ENCODE results near the genes PPEF2, FAM47E and MRPL1.

DNA sequence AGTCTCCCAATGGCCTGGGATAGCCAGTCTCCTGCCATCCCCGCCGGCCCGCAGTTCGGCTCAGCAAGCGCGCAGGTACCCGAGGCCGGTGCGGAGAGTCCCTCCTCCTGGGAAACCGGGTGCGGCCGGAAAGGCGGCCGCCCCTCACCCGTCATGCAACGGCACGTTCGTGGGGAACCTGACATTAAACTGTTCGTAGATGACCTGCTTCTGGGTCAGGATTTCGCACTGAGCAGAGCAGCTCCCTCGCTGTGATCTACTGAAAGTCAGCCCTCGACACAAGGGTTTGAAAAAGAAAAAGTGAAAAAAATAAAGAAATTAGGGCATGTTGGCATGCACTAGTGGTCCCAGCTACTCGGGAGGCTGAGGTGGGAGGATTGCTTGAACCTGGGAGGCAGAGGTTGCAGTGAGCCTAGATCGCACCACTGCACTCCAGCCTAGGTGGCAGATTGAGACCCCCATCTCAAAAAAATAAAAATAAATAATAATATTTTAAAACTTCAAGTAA is 15.9 kb downstream of the PPEF2 start:
- PRO-cap = no peak

- PRO-cap = no peak
Observed at GRCh38 chr4:75902309-75902867, at the start of gene PPEF2. Gene PPEF2, minus strand, starts transcription at chr4:75902452.

DNA sequence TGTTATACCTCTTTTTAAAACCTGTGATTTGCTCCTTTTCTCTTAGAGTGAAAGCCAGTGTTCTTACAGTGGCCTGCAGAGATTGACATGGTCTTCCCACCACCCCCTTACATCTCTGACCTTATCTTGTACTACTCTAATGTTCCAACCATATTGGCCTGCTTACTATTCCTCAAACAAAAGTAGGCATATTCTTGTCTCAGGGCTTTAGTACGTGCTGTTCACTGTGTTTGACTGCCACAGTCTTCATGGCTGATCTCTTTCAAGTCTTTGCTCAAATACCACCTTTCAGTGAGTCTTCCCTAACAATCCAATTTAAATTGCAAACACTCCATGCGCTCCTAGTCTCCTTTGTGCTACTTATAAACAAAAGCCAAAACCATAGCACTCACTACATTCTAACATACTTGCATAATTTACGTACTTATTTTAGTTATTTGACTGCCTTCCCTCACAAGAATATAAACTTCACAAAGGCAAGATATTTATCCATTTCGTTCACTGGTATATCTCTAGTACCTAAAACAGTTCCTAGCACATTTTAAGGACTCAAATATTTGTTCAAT is 1.8 kb upstream of the ART3 start:
- PRO-cap = no peak

GRCh38 chr4:76251377-76252583 is at the start of gene FAM47E:
Gene FAM47E, plus strand, starts transcription at chr4:76251721.
- PRO-cap = no peak

- PRO-cap = no peak
Observed at GRCh38 chr4:76307002-76307109, 323 bp downstream of the STBD1 start.

DNA sequence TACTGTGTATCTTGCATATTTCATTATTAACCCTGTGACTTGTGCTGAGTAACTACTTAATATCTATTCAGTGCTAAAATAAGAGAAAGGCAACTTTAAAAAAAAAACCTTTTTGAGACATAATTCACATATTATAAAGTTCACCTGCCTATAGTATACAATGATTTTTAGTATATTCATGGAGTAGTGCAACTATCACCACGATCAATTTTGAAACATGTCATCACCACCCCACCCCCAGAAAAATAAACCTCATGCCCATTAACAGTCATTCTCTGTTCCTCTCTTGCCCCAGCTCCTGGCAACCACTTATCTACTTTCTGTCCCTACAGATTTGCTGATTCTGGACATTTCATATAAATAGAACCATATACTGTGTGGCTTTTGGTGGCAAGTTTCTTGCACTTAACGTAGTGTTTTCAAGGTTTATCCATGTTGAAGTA is 51.8 kb downstream of the SHROOM3 start:
- PRO-cap = no peak

GRCh38 chr4:76589447-76589795 is 154.4 kb downstream of the SHROOM3 start:
- PRO-cap = no peak

DNA sequence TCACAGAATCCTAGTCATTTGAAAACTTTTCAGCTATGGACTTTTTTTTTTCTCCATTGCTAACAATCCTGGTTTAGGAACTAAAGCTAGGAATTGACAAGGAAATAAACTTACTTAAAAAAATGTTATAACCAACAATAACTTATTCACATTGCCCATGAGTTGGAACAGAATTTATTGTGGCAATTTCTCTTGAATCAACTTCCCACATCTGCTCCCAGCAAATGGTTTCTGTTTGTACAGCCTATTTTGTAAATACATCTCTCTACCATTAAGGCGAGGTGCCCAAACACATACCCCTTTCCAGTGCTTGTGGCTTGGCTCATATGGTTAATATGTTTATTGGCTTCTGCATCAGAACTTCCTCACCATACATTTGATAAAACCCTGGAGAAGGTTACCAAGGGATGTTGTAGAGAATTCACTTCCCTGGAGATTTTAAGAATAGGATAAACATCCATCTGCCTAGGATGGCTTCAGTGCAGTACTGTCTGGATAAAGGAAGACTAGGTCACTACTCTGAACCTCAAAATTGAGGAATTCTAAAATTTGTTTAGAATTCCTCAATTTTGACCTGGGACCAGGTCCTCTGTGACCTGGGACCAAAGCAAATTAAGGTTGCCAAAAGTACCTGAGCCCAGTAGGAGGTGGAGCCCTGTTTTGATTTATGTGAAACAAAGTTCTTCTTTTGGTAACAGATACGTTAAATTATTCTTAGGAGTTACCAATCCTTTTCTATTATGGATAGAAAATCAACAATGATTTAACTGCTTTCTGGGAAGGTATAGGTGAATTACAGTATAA is 206.9 kb downstream of the SOWAHB start:
- PRO-cap = no peak

DNA sequence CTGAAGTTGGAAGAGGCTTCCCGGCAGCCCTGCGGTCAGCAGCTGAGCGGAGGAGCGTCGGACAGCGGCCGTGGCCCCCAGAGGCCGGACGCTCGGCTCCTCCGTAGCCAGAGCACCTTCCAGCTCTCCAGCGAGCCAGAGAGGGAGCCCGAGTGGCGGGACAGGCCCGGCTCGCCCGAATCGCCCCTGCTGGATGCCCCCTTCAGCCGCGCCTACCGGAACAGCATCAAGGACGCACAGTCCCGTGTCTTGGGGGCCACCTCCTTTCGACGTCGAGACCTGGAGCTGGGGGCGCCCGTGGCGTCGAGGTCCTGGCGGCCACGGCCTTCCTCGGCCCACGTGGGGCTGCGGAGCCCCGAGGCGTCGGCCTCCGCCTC is 157.2 kb downstream of the SOWAHB start:
- PRO-cap = no peak

DNA sequence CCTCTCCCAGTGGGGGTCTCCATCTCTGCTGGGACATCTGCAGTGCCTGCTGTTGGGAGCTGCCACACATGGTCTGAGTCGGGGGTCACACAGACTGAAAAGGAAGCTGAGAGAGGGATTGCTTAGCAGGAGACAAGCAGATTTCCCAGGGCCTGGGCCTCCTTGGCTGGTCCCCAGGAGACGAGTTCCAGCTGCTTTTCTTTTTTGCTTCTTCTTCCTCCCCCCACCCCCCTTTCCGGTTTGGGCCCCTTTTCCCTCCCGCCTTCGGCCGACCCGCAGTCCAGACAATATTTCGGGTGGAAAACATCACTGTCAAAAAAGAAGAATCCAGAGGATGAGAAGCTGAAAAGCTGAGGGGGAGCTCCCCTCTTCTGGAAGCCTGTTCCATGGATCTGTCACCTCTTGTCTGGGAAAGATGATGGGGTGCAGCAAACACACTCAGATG is 85.8 kb downstream of the SOWAHB start:
- PRO-cap = no peak

DNA sequence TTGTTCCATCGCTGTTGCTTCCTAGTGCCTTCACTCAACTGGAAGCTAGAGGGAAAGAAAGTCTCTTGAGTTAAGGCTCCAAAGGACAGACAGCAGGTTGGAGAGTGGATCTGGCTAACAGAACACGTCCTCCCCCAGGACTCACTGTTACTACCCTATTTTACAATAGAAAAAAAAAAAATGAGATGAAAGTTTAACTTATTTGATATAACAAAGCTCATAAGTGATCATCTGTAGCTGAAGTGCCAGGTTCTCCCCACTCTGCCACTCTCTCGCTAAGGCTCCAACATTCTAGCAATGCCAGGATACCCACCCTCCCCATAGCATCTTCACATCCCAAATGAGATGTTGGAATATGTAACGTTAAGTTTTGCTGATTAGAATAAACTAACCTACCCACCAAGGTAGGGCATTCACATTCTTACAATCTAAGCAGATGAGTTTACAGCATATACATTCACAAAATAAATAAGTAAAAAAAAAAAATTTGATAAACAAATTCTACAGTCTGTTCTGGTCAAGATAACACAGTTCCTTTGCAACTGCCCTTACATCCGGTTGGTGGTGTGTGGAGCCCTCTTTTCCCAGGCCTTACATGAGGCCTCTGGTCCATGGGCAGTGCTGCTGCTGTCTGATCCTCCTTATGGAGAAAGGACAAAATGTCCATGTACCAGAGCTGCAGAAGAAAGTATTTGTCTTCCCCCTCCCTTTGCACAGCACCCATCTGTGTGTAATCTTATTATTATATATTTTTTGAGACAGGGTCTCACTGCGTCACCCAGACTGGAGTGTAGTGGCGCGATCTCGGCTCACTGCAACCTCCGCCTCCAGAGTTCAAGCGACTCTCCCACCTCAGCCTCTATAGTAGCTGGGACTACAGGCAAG is 2.3 kb upstream of the SEPTIN11 start:
- PRO-cap = no peak

DNA sequence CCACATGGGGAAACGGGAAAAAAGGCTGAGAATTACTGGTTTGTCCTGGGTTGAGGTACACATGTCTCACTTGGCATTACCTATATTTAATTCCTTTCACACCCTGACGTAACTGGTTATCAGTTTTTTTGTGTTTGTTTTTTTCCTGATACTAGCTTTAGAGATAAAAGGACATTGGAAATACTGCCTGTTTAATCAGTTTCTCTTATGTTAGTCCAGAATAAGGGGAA is 12.9 kb downstream of the SEPTIN11 start:
- PRO-cap = no peak

DNA sequence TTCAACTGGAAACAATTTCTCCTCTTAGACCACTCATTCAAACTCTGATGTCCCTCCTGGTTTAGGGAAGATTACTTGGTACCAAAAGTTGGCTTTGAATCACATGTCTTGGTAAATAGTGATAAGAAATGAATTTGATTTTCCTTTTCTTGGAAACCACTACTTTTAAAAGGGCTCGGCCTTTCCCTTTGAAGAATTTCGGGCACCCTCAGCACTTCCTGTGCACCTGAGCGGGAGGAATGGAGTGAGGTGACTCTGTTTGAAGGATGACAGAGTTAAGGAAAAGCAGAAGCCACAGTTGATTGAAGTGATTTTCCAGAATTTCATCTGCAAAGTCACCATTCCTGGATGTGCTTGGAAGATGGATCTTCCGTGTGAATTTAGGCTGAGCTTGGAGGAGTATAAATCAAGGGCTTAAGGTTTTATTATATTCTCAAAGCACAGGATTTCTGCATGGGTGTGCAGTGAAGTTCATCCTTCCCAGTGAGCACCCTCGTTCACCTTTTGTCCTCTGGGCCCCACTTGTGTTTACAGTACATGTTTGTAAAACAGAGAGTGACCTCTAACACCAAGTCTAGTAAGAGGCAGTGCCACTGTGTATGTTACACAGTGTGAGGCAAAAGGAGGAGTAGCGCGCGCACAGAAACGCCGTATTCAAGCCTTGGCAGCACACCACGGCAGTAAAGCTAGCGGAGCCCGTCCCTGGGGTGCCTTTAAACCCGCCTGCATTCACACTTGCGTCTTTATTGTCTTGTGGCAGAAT is 52.1 kb downstream of the CCNI start:
- PRO-cap = no peak

- PRO-cap = no peak
Observed at GRCh38 chr4:77069690-77070208, 6.0 kb downstream of the CCNI start.

DNA sequence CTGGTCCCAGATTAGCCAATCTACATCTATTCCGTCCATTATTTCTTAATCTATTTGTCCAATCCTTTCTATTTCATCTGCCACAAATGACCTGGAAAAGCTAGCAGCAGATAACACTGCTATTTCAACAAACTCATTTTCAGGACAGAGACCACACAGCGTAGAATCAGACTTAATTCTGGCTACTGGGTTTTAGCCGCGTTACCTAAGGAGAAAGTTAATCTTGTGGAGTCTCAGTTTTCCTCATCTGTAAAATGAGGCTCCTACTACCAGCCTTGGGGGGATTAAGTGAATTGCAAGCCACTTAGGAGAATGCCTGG is 1.5 kb downstream of the CCNI start:
- PRO-cap = no peak

GRCh38 chr4:77519330-77519608 is 86.4 kb upstream of the CXCL13 start:
- PRO-cap = no peak

DNA sequence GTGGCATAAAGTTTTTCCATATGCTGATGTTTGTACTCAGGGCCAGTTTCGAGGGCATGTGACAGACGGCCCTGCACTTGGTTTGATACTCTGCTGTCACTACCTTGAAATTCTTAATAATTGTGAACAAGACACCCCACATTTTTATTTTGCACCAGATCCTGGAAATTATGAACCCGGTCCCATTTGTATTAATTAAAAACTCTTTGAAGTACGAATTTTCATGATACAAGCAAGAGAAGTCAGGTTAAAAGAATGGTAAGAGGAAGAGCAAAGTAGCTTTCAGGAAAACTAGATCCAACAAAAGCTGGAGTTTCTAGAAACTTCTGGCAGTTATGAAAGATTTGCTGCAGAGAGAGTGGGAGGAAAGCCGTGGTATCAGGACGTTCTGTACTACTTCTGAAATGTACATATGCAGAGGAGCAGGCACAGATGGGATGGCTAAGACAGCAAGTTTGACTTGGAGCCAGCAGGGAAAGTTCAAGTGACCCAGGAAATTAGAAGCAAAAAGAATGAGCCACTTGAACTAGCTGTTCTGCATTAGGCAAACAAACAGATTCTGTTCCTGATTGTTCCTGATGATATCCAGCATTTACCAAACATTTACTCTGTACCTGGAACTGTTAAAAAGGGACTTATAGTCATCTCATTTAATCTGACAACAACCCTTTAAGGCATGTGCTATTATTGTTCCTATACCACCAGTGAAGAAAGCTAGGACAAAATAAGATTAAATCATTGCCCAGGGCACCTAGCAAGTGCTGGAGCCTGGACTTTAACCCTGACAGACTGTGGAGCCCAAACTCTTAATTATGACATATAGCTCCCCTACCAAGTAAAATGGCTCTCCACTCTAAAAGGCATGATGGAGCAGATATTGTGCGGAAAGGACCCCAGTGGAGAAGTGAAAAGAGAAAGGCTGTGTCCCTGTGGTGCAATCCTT is 41.4 kb upstream of the CXCL13 start:
- PRO-cap = no peak

- PRO-cap = no peak
Observed at GRCh38 chr4:77565940-77566620, 39.5 kb upstream of the CXCL13 start.

DNA sequence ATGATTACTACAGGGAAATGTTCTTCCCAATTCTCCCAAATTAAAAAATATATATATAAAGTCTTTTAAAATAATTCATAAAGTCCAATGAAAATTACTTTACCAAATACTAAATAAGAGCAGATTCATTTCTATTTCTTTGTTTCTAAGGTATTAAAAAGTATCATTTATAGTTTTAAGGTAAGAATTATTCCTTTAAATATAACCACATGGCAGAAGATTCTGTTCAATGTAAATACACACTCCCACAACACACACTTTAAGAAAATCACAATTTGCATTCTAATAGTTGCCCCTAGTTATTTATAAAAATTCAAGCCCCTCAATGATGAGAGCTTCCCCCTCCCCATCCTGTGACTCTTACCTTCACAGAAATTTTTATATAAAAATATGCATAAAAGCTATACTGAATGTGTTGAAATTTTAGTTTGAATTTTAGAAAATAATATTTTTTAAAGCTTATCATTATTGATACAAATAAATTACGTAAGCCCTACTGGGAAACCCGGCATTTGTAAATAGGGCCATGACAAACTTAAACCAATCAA is 2.9 kb downstream of the CNOT6L start:
- PRO-cap = no peak

DNA sequence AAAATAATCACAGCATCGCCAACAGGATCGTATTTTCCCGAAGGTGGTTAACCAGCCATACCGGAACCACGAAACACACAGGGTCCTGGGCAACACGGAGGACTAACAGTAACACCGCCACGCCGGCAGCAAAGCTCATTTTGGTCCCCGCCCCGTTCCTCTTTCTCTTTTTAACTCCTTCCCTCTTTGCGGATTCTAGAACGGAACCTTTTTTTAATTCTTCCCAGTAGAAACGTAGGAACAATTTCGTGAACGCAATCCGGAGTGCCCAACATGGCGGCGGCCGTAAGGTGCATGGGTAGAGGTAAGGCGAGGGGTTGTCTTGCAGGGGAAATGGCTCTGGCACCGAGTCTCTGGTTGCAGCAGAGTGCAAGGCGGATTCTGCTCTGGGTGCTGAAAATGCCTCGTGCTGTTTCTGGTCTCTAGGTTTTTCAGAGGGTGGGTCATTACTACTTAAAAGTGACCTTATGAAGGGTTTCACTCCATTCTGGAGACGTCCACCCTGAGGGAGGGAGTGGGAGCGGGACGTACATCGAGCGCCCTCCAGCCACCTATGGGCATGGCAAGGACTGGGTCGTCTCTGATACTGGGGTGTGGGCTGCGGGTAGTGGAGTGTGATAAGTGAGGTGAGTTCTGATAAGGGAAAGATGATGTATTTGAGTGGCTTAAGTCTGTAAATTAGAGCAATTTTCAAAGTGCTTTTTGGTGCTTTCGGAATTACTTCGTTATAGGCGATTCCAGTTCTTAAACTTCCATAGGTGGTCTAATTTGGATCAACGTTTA is at the start of gene MRPL1:
Gene MRPL1 (plus strand): TSS at position 255 of the 783 bp plus-strand sequence.
- PRO-cap = bidirectional peak, plus-strand start at position 249 of the sequence, minus-strand start at position 142 of the sequence; bidirectional peak, plus-strand start at position 505 of the sequence, minus-strand start at position 555 of the sequence